Skin of body (tissue), 2 donors: ENCODE data around the genes ACKR1, FCRL6 and TAGLN2.

DNA sequence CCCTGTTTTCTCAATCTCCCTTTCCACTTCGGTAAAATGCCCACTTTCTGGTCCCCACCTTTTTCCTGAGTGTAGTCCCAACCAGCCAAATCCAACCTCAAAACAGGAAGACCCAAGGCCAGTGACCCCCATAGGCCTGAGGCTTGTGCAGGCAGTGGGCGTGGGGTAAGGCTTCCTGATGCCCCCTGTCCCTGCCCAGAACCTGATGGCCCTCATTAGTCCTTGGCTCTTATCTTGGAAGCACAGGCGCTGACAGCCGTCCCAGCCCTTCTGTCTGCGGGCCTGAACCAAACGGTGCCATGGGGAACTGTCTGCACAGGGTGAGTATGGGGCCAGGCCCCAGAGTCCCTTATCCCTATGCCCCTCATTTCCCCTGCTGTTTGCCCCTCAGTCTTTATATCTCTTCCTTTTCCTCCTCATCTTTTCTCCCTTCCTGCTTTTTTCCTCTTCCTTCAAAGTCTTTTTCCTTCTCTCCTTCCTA, at the start of gene ACKR1:
Gene ACKR1, plus strand, starts transcription at position 215 of the 481 bp plus-strand sequence.
- RAMPAGE, long total RNA, result no peak

DNA sequence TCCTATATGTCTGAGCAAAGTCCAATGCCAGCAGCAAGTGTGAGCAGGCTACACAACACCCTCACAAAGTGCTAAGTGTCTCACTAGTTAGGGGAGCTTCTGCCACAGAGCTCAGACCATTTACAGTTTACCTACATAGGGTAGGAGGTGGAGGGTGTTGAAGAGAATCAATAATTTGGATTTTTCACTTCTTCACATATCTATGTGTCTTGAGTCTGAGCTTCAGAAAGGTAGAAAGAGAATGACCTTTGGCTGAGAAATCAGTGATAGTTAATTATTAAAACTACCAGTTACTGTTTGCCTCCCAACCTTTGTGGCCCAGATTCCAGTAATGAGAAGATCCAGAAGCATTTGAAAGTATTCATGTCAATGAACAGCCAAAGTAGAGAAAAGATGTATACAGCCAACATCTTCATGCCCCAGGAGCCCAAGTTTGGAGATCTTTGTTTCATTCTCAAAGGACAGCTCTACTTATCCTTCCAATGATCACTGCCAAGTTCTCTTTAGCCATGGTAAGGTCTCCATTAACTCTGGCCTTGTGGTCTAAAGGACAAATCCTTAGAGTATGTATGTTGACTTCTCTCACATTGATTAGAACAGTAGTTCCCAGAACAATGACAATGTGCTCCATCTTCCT, 26.1 kb downstream of the OR10J5 start:
- RAMPAGE, long total RNA, result no peak

GRCh38 chr1:159557128-159557578, 21.3 kb upstream of the OR10J5 start:
- RAMPAGE, long total RNA, result no peak

GRCh38 chr1:159591745-159592193, 4.1 kb downstream of the APCS start:
- RAMPAGE, long total RNA, result no peak

DNA sequence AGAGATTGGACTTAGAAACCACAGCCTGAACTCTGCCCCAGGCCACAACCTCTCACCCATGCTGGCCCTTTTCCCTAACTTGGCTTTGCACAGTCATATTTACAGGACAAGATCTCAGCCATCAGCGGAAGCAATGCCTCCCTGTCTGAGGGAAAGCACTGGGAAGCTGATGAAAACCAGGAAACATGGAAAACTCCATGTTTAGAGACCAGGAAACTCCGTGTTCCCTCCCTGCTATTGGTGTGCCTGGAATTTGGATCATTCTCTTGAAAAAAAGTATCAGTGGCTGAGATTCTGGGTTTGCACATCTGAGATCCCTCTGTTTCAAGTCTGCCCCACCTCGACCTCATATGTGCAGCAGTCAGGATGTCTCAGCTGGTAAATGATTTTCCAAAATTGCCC, 8.7 kb downstream of the CRP start:
- RAMPAGE, long total RNA, result no peak

GRCh38 chr1:159802217-159802655, at the start of gene FCRL6:
Gene FCRL6, plus strand, starts transcription at chr1:159802360.
- RAMPAGE, long total RNA, result no peak

GRCh38 chr1:159829206-159829508, 2.5 kb downstream of the SLAMF8 start:
- RAMPAGE, long total RNA, result no peak

GRCh38 chr1:159867609-159868155, 5.2 kb upstream of the VSIG8 start:
- RAMPAGE, long total RNA, result no peak

DNA sequence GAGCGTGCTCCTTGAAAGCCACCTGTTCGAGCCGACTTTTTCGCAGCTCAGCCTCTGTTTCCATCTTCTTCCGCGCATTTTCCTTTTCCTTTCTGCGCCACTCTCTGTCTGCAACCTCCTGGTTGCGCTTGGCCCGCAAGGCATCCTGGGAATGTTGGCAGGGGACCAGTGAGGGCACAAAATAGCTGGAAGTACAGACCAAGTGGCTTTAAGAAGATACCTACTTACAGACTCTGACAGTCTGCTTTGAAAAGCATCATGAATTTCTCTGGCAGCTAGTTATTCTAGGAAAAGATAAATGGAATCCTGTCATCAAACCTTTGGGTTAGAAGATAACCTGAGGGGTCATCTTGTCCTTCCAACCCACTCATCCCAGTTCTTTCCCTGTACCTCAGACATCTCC, 14.1 kb upstream of the VSIG8 start:
- RAMPAGE, long total RNA, result no peak

GRCh38 chr1:159924905-159925555, at the start of gene TAGLN2:
Gene TAGLN2, minus strand, starts transcription at chr1:159925507.
- RAMPAGE, long total RNA, result no peak

DNA sequence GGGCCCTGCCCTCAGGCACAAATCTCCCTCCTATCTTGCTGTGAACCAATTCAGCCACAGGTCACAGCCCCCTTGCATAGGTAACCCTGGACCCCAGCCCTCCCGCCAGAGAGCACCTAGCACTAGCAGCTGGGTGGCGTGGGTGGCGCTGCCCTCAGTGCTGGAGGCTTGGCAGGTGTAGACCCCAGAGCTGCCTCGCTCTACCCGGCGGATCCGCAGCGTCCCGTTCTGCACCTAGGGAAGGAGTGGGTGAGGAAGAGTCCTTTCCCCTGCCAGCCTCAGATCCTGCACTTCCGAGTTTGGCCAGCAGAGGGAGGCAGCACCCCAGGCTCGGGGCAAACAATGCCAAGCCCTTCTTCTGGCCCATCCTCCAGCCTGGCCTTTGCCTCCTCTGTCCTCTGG, 9.1 kb downstream of the IGSF9 start:
- RAMPAGE, long total RNA, result no peak

DNA sequence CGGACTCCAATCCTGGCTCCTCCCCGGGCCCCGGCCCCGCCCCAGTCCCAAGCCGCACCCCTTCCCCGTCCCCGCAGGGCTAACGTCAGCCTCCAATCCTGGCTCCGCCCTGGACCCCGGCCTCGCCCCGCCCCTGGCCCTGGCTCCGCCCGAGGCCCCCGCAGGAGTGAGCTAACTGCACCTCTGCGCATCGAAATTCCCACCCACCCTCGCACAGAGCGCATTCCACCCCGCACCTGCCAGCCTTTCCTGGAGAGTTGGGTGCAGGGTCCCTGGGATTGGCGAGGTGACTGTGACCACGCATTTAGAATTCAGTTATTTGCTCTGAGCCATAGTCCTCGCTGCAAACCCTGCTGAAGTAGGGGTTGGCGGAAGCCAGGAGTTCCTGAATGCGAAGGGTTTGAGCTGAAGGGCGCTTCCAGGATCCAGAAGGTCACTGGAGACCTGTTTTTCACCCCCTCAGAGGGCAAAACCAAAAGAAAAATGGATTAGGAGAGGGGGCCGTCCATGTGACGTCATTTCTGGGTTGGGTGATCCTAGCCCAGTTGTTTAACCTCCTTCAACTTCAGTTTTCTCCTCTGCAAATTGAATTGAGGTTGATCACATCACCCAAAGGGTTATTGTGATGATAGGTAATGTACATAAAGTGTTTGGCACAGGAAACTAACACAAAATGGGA, 700 bp upstream of the IGSF8 start:
- RAMPAGE, long total RNA, result no peak

- RAMPAGE, long total RNA, result no peak
Observed at GRCh38 chr1:160214416-160215414, 9.5 kb downstream of the PEA15 start.

- RAMPAGE, long total RNA, result no peak
Observed at GRCh38 chr1:160215795-160216904, 11.0 kb downstream of the PEA15 start.

DNA sequence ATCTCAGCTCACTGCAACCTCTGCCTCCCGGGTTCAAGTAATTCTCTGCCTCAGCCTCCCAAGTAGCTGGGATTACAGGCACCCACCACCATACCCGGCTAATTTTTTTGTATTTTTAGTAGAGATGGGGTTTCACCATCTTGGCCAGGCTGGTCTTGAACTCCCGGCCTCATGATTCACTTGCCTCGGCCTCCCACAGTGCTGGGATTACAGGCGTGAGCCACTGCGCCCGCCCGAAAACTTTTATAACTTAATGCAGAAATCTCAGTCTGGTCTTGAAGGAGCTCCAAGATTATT, 19.2 kb downstream of the COPA start:
- RAMPAGE, long total RNA, result no peak

DNA sequence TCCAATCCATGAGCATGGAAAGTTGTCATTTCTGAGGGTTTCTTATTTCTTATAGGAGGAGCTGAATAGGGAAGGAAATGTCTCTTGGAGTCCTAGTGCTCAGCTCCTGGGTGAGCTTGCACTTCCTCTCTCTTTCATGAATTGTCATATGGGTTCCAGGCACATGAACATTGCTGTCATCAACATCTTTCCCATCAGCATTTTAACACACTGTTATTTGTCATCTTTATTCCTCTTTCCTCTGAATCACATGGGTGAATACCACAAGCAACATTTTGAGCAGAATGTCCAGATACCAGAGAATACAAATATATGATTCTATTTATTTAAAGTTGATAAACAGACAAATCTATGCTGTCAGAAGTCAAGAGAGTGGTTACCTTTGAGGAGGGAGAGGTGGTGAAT, 23.4 kb downstream of the SLAMF6 start:
- RAMPAGE, long total RNA, result no peak

DNA sequence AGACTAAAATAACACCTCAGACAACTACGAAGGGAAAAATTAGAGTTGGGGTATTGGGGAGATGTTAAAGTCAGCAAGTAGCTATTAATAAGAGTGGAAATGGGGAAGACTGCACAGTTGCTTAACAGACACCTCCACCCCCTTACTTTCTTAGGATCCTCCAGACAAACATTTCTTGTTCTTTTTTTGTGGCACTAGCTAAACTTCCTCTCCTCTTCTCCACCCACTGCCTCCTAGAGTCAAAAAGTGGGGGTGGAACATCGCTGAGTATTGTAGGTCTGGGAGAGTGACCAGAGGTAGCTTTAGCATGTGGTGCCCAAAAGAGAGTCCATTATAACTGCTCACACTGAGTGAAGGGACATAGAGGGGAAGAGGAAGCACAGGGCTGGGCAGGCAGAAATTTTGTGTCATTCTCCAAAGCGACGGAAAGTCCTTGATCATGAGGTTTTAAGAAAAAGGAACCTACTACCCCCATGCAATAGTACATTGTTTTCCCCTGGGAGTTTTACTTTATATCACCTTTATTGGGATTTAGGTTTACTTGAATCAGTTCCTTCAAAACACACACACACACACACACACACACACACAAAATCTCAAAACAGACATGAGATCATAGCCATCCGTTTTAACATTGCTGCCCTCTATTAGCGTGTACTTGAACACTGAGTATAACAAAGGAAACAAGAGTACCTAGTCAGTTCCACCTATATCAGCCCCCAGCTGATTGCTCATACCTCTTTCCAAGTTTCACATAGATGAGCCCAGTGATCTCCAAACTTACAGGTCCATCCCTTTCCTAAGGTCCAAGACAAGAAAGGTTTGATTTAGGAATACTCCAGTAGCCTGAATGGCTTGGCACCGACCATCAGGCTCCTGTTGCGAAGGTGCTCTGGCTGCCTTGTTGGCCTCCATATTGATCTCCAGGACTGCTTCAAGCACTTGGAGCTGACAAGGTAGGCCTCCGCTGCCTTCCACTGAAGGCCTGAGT, 4.1 kb downstream of the CD84 start:
- RAMPAGE, long total RNA, result no peak

DNA sequence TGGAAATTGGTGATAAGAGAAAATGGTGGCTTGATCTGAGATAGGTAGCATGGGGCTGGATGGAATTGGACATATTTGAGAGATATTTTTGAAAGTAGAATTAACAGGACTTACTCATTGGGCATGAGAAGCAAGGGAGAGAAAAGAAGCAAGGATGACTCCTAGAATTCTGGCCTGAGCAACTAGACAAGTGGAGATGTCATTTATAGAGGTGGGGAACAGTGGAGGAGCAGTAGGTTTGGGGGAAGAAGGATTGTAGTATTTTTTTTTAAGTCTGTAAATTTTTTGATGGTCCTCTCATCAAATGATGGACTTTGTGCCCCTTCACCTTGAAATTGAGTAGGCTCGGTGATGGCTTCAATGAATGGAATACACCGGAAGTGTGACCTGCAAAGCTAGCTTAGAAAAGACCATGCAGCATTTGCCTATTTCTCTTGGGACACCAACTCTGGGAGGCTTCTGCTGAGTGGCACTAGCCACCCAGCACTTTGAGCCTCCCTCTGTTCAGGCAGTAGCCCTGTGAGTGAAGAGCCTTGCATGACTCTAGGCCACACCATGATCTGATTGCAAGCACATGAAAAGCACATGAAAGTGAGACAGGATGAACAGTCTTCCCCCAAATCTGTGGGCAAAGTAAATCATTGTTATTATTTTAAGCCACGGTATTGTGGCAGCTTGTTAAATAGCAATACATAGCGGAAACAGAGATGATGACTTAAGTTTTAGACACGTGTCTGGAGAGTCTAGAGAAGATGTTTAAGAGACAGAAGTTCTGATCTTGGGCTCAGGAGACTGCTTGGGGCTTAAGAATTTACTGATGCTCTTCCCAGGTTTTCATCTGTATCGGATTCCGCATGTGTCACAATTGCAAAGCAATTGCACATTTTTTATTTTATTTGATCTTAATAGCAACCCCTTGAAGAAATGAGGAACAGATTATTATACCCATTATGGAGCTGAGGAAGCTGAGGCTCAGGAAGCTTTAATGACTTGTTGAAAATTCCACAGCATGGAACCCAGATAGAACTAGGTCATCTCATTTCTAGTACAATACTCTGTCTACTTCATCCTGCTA, 2.8 kb downstream of the CD48 start:
- RAMPAGE, long total RNA, result no peak

GRCh38 chr1:160756072-160756615, 17.1 kb downstream of the SLAMF7 start:
- RAMPAGE, long total RNA, result no peak

DNA sequence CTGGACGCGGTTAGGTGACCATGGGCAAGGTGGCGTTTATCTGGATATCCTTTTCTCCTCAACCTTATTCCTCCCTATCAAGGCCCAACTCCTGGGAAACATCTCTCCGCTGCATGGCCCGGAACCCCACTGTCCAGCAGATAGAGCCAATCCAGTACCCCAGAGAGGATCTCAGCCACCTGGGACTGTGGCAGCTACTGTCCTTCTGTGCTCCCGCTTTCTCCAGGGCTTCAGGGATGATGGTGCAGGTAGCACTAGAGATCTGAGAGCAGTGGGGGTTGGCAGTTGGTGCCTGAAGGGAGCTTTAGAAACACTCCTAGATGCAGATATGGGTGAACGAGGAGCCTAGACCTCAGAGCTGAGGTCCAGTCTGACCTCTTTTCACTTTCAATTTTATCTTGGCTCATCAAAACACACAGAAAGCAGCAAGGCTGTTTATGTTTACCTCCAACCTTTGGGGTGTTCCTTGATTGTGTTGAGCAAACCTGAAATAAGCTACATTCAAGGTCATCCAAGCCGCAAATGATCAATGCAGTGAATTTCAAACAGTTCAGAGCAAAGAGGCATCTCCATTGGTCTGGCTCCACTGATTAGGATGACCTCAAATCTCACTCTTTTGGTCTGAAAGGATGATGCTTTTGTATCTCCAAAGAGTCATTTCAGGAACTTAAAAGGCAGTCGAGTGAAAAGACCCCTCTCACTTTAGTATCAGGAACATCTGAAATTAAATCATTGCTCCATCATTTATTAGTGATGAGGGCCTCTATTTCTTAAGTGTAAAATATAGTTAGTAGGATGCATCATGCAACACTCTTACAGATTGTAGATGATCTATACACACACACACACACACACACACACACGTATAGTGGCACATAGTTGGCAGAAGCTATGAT, 1.3 kb downstream of the LY9 start:
- RAMPAGE, long total RNA, result no peak